ENCODE measurements around a stretch of chr22.

GRCh38 chr22:41517380-41517921 lies 26.8 kb downstream of the POLR3H start:
- PRO-cap = no peak

- PRO-cap = no peak
Observed at GRCh38 chr22:41560042-41560678, 650 bp upstream of the CSDC2 start.

GRCh38 chr22:41664536-41665582 lies 23.8 kb downstream of the SNU13 start:
- PRO-cap = no peak

DNA sequence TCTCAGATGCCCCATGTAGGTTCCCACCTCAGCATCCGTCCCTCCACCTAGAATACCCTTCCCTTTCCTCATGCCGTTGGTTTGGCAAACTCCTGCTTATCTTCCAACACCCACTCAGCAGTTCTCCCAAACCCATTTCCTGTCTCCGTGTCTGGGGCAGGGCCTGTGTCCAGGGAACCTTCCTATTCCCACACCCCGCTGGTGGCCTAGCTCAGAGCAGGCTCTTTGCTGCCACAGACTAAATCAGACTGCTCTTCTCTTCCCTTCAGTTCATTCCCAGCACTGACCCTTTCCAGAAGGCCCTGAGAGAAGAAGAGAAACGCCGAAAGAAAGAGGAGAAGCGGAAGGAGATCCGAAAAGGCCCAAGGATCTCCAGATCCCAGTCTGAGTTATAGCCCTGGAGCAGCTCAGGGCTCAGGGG lies 7.5 kb upstream of the SREBF2 start:
- PRO-cap = no peak

- PRO-cap = no peak
Observed at GRCh38 chr22:41890803-41891807, 23.8 kb downstream of the SHISA8 start.

DNA sequence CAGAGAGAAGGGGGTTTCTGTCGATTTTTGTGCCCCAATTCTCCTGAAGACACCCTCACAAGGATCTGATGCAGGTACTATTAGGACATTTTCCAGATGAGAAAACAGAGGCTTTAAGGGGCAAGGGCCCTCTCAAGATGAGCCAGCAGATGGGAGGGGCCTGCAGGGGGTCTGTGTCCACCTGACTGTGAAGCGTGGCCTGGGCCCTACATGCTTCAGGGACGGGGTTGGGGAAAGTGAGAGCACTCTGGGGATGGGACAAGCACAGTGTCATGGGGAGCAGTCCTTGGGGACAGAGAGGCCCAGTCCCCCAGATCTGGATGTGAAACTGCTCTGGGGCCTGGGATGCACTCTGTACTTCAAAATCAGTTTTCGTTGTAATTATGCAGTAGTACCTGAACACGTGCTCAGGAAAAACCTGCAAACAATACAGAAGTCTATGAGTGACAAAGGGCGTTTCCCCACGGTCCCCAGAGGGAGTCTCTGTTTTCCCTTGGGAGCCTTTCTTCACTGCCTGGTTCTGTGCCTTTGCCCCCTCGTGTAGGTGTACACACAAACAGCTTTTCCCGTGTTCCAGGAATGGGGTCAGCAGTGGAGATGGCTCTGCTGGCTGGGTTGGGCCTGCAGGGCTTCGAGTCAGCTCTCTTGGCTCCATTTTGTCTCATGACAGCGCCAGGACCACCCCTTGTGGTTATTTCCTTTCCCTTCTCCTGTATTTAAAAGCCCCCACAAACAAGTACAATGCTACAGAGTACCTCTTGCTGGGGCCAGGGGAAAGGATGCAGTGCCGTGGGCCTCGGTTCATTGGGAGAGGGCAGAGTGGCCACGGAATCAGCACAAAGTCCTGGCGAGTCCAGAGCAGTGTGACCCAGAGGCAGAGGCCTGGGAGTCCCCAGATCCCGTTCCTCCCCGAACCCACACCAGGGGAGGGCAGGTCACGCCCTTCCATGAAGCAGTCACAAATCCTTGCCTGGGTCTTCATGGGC lies 5.2 kb upstream of the TNFRSF13C start:
- PRO-cap = unidirectional peak, plus-strand start at position 747 of the sequence

- PRO-cap = no peak
Observed at GRCh38 chr22:41983314-41983967, 14.2 kb downstream of the SEPTIN3 start.

GRCh38 chr22:42071107-42071443 lies 463 bp upstream of the NAGA start:
- PRO-cap = no peak

DNA sequence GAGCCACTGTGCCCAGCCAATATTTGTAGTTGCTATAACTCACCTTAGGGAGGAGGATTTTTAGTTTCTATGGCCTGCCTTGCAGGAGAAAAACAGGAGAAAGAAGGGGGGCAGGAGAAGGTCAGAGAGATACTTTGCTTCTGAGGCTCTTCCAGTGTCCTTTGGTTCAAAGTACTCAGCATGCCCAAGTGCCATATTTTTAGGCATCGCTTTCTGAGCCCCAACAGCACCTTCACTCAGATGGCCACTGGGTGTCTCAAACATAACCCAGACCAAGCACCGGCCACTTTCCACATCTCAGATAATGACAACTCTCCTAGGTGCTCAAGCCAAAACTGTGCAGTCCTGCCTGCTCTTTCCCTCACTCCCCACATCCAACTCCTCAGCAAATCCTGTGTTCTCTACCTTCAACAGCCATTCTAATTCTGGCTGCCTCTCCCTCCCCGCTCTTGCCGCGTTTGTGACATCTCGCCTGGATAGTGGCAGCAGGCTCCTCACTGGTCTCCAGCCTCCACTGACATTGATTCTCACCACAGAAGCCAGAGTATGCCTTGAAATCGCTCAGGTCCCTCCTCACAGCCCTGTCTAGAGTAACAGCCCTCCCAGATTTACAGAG lies 1.5 kb upstream of the PHETA2 start:
- PRO-cap = no peak

- PRO-cap = no peak
Observed at GRCh38 chr22:42127726-42128597, 2.6 kb downstream of the CYP2D6 start.

DNA sequence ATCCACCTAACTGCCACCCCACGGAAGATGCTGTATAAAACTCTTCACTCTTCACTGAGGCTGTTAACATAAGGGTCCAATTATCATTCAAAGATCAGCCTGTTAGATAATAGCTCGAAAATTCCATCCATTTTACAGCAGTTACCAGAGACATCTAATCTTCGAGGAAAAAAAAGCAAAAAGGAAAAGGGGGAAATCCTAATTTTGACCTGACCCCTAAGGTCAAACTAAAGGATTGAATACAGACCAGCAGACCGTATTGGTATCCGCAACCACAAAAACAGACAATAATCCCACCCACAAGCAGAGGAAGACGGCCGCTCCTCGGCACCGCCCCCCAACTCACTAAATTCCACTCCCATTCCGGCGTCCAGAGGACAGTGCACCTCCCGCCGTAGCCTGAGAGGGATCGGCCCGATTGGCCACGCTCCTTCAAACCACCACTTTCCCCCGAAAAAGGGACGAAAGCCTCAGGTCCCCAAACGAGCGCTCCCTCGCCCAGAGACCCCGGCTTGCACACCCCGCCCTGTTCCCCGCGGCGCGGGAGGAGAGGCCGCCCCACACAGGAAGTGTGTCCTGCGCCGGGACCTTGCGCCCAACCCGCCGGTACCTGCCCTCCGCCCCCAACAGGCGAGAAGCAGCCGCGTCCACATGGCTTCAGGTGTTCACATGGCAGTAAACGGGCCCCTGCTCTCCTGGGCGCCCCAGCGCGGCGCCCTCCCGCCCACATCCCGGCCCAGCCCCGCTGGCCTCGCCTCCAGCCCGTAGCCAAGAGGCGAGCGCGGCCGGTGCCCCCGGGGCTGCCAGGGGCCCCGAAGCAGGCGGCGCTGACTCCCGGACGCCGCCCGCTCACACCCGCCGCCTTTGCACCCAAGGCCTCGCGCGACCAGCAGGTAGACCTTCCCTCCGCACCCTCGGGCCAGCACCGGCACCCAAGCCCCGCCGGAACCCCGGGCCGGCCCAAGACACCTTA lies 1.0 kb downstream of the TCF20 start:
- PRO-cap = bidirectional peak, plus-strand start at position 896 of the sequence, minus-strand start at position 866 of the sequence

DNA sequence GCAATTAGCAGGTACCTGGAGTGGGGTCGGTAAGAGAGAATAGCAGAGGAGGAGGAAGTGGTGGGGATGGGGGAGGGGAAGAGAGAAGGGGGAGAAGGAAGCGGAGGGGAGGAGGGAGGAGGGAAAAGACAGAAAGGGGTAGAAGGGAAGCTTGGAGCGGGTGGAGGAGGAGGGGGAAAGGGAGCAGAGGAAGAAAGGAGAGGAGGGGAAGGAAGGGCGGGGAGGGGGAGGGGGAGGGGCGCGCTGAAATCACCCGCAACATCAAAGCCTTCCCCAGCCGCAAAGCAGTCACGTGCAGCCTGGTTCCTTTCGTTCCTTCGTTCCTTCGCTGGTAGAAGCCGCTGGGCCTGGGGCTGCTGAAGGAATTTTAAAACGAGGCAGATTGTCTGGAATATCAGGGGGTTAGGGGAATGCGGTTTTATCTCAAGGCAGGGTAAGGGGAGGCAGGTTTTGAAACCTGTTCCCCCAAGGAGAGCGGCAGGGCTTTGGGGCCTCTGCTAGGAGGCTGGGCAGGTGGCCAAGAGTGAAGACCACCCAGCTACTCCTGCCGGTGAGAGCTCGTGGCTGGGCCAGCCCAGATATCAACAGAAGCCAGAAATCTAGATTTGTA lies 29.4 kb upstream of the TCF20 start:
- PRO-cap = bidirectional peak, plus-strand start outside the sequence, minus-strand start at position 550 of the sequence

DNA sequence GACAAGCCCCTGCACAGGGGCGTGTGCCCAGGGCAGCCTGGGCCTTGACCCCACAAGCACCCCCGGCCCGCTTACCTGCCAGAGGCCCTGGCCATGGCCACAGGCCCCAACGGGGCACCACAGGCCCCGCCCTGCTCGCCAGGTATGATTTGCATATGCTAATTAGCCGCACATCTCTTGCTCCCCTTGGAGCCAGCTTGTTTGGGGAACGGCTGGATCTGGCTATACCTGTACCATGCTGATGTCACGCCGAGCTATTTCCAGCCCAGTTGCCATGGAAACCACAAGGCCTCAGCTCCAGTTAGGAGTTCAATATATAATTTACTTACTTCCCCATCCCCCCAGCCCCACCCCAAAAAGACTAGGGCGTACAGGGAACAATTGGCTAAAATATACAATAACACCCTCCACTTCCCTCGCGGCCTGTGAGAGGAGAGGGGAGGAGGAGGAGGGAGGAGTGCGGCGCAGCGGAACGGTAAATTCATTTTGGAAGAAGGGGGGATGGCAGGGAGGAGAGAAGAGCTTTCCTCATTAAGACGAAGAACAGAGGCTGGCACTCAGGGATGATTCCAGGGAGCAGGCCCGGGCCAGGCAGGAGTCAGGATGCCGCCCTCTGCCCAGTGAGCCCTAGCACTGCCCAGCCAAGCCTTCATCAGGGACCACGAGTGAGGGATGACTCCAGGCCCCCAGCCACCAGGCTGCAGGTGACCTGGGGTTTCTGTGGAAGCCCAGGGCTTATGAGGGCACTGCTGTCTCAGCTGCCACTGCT lies 47.7 kb upstream of the TCF20 start:
- PRO-cap = no peak

- PRO-cap = no peak
Observed at GRCh38 chr22:42338453-42338803, 68.0 kb upstream of the TCF20 start.

GRCh38 chr22:42368119-42368447 lies 64.1 kb downstream of the NFAM1 start:
- PRO-cap = no peak

GRCh38 chr22:42403844-42404495 lies 28.2 kb downstream of the NFAM1 start:
- PRO-cap = no peak

DNA sequence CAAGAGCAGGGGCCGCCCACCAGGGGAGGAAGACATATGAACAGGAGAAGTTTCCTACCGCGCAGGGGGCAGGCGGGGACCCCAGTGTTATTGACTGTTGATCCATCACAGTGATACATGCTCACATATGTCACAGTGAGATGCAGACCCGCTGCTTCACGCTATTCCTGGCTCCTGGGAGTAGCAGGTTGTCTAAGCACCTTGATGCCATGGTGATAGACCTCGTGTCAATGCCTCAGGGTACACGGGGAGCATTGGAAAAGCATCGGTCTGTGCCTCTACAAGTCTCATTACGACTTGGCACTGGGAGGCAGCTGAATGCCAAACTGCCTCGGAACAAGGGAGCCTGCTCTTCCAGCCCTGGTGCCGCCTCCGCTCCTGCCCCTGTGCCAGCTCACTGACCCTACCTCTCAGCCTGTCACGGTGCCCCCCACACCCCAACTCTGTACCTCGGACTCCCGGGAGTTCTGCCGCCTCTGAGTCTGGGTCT lies 1.5 kb upstream of the NFAM1 start:
- PRO-cap = no peak

GRCh38 chr22:42443904-42445131 lies 12.1 kb upstream of the NFAM1 start:
- PRO-cap = bidirectional peak, plus-strand start at chr22:42444589, minus-strand start at chr22:42444528

- PRO-cap = no peak
Observed at GRCh38 chr22:42459721-42460146, 27.5 kb upstream of the NFAM1 start.

- PRO-cap = no peak
Observed at GRCh38 chr22:42539269-42539754, 14.4 kb upstream of the SERHL2 start.